Left lung (tissue), 1 donor: Measurements from ENCODE around the genes NHERF2, PKD1, PGP, CCNF and CEMP1.

DNA sequence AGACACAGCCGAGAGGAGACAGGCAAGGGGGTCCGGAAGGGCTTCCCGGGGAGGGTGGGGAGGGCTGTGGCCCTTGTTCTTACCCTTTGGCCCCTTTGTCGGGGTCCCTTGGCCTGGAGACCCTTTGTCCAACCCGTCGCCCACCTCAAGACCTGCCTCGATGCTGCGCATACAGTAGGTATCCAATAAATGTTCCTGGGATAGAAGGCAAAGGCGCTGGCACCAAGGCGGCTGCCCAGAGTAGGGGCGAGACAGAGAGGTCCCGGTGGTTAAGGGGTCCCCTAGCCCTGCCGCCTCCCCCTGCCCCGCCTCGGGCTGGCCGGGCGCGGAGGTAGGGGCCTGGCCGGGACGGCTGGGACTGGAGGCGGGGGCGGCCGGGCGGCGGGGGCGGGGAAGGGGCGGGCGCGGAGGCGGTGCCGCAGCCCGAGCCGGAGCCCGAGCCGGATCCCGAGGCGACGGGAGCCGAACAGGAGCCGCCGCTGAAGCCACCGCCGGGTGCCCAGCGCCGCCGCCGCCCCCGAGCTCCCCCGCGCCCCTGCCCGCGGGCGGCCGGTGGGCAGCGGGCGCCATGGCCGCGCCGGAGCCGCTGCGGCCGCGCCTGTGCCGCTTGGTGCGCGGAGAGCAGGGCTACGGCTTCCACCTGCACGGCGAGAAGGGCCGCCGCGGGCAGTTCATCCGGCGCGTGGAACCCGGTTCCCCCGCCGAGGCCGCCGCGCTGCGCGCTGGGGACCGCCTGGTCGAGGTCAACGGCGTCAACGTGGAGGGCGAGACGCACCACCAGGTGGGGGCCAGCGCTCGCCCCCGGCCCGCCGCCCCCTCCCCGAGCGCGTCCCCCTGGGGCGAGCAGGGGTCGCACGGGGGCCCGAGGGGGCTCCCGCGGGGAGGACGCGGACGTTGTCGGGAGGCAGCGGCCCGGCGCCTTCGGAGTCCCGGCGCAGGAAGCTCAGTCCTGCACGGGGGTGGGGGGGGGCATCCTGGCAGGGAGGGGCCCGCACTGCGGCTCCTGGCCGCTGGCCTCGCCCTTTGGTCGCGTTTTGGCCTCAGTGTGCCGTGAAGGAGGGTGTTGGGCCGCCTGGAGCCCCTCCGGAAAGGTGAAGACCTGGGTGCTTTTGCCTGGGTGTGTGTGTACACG, at the start of gene NHERF2:
NHERF2 (plus strand) TSS at position 465 of the 1,132 bp plus-strand sequence.
- PRO-cap: bidirectional peak, plus-strand start at position 472 of the sequence, minus-strand start at position 360 of the sequence; bidirectional peak, plus-strand start at position 749 of the sequence, minus-strand start at position 698 of the sequence

- PRO-cap: no peak
Measured at GRCh38 chr16:2028644-2029842, 2.3 kb downstream of the NHERF2 start.

- PRO-cap: bidirectional peak, plus-strand start at chr16:2091433, minus-strand start at chr16:2091093
Measured at GRCh38 chr16:2090626-2091293, 43.0 kb downstream of the TSC2 start.

- PRO-cap: no peak
Measured at GRCh38 chr16:2121770-2122312, 13.9 kb downstream of the PKD1 start.

GRCh38 chr16:2124148-2124583, 11.5 kb downstream of the PKD1 start:
- PRO-cap: no peak

DNA sequence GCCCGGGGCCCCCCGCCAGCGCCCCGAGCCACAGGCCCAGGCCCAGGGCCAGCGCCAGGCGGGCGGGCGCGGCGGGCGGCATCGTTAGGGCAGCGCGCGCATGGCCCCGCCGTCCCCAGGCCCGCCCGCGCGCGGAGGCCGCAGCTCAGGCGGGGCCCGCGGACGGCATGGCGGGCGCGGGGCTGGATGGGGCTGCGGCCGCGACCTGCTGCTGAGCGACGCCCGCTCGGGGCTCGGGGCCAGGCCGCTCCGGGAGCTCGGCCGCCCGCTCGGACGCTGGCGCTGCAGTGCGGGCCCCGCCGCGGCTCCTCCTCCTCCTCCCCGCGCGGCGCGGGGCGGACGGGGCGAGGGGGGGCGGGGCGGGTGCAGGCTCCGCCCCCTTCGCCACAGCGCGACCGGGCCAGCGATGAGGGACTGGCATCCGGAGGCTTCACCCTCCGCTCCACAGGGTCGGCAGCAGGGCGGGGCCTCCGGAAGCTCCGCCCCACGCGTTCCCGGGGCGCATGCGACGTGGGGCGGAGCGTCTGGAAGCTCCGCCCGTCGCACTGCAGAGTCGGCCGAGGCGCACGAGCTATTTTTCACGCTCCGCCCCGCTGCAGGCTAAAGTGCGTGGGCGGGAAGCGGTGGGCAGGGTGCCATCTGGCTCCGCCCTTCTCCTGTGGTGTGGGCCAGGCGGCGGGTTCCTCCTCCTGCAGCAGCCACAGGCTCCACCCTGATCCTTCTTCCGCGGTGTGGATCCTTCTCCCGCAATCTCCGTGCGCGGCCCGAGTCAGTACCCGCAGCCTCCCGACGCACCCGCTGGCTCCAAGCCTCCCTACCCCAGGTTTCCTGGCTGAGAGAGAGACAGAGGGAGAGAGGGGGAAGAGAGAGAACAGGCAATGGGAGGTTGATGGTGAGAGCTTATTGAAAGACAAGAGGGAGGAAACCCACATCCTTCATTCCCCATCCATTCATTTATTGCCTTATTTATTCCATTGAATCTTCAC, at the start of gene PKD1:
PKD1 (minus strand) TSS at position 291 of the 986 bp plus-strand sequence.
- PRO-cap: unidirectional peak, minus-strand start at position 308 of the sequence; unidirectional peak, plus-strand start at position 722 of the sequence

DNA sequence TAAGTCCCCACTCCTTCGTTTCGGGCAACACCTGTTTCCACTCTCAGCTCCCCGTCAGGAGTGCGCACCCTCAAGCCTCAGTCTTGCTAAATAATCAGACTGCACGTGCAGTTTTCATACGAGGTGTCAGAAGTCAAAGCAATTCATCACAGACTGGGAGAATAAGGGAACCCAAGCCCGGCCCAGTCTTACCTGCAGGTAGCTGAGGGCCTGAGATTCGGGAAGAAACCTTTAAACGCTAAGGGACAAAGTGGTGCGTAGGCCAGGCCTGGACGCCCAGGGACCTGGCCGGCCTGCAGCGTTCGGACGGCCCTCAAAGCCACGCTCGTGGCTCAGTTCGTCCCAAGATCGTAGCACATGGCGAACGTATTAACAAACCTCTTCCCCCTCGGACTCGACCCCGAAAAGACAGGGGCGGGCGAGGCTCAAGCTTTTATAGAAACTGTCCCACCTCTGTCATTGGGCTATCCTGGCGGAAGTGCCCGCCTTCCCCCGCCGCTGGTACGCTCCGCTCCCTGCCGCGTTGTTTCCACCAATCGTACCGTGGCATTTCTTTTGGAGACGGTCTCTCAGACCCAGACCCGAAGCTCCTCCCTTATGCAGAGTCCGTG, 526 bp upstream of the TRAF7 start:
- PRO-cap: unidirectional peak, minus-strand start at position 152 of the sequence; unidirectional peak, minus-strand start at position 408 of the sequence

GRCh38 chr16:2169695-2170941, 14.5 kb downstream of the TRAF7 start:
- PRO-cap: bidirectional peak, plus-strand start at chr16:2170353, minus-strand start at chr16:2170231

DNA sequence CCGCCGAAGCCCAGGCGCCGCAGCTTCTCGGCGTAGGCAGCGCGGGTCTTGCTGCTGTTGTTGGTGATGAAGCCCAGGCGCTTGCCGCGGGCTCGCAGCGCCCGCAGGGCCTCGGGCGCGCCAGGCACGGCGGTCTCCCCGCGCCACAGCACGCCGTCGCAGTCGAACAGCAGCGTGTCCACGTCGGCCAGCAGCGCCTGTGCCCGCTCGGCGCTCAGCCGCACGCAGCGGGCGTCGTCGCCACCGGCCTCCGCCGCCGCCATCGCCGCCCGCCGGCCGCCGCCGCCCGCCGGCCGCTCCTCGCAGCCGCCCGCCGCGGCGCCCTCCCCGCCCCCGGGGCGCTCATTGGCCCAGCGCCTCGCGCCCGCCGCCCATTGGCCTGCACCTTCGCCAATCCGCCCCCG, at the start of gene PGP:
PGP (minus strand) TSS at position 326 of the 404 bp plus-strand sequence.
- PRO-cap: bidirectional peak, plus-strand start outside the sequence, minus-strand start at position 274 of the sequence

DNA sequence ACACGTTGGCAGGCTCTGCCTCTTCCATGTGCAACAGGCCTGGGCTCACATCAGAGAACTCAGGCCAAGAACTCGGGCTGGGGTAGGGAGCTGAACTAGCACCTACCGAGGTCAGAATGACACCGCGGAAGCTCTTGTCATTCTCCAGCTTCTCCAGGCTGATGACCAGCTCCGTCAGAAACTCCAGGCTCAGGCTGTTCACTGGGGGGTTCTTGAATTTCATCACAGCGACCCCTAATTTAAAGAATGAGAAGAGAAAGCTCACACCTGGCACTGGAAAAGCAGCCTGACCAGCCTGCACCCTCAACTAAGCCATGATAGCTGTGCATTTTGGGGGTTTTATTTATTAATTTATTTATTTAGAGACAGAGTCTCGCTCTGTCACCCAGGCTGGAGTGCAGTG, 4.6 kb downstream of the ECI1 start:
- PRO-cap: no peak

- PRO-cap: unidirectional peak, plus-strand start at chr16:2428550; unidirectional peak, minus-strand start at chr16:2428983; bidirectional peak, plus-strand start at chr16:2429464, minus-strand start at chr16:2429045
Measured at GRCh38 chr16:2428034-2429298, 781 bp upstream of the CCNF start.

DNA sequence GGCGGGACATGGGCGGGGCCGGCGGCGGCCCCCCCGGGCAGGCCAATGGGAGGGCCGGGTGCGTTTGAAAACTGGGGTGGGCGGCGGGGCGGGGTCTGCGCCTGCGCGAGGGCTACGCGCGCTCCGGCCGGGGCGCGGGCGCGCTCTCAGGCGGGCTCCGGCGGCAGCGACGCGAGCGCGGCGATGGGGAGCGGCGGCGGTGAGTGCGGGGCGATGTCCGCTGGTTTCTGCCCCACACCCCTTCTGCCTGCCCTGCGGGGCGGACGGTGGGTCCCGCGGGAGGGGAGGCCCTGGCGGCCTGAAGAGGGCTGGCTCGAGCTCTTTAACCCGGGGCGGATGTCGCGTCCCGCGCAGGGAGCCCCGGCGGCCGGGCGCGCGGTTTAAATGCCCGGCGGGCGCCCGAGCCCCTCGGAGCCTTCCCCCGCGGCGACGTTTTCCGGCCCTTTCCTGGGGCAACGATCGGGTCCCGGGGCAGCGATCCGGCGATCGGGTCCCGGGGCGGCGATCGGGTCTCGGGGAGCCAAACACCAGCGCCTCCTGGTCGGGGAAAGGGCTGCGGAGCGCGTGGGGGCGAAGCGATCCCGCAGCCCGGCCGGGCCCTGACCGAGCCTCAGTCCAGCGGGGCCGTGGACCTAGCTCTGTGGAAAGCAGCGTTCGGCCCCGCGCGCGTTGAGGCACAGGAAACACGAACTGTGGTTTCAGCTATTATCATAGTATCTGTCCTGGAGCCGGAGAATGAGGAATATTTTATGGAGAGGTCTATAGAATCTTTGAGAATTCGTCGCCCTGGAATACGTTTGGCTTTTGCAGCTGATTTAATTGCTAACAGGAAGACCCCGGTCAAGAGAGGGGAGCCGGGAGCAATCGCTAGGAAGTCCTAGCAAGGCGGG, at the start of gene CCNF:
CCNF (plus strand) TSS at position 149 of the 890 bp plus-strand sequence.
- PRO-cap: bidirectional peak, plus-strand start at position 166 of the sequence, minus-strand start outside the sequence

- PRO-cap: no peak
Measured at GRCh38 chr16:2436984-2437433, 7.8 kb downstream of the CCNF start.

DNA sequence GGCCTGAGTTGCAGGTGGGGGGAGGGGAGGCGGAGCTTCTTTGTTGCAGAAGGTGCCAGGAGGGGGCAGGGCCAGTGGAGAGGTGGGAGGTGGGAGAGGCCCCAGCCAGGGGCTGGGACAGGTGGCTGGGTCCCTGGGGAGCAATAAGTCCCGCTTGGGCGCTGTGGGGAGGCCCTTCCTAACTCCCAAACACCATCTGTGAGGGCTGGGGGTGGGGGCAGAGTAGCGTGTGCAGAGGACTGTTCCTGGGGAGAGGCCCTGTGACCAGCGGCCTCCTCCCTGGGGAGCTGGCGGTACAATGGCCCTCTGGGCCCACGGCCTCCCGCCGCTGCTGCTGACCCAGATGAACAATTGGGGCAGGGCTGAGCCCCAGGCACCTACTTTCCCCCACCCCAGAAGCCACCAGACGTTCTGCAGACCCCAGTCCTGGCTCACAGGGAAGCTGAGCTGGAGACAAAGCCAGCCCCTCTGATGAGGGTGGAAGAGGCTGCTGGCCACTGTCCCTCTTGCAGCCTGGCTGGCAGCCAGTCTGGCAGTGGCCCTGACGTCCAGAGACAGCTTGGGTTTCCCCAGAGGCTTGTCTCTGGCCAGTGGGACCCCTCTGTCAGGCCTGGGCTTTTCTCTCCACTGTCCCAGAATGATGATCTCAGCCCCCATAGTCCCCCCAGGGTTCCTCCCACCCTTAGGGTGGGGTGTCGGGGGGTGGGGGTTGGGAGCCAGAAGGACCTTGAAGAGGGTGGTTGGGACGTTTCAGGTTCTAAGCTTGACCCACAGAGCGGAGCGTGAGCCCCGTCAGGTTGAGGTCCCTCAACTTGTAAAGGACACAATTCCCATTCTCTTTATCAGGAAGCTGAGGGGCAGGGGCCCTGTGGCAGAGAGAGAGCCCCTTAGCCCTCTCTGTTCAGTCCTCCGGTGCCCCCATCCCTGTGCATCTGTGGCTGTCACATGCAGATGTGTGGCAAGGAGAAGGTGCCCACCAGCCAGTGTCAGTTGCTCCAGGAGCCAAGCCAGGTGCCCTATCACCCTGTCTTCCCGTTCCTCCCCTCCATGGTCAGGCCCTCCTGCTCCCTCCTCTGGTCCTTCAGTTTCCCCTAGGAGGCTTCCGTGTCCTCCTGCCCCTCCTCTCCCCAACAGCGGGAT, 1.9 kb upstream of the NTN3 start:
- PRO-cap: no peak

DNA sequence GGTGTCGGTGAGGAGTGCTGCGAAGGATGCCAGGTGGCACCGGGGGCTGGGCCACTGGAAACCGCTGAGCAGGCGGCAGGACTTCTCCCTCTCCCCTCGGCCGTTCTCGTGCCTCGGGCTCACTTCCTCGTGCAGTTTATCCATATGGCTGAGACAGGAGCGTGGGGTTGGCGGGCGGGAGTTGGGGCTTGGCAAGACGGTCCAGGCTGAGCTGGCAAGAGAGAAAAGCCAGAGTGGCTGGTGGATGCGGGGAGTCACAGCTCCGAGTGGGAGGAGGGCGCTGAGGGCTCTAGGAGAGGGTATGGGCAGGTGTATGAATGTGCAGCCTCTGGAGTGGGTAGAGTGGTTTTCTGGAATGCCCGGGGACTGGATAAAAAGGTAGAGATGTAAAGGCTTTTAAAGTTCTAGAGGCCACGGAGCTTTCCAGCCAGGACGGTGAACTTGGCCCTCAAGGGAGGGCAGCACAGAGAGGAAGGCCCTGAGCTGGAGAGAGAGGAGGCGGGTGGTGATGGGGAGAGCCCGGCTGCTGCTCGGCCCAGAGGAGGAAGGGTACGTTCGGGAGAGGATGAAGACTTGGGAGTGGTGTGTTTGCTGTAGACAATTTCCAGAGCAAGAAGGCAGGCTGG, 8.4 kb downstream of the TBC1D24 start:
- PRO-cap: bidirectional peak, plus-strand start at position 399 of the sequence, minus-strand start at position 110 of the sequence

DNA sequence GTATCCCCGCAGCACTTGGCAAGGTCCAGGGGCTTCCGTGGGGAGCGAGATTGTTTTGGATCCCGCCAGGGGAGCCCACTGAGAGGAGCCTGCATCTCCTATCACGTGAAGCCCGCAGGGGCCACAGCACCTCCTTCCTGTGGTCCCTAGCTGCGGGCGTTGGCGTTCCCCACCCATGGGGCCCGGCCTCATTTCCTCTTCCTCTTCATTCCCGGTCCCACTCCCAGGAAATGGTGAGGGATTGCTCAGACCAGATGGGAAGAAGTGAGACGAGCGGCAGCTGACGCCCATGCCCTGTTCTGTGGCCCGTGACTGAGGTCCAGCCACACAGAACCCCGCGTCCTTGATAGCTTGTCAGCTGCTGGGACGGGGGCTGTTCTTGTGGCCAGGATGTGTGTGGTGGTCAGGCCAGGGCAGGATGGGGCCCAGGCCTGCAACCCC, 11.2 kb downstream of the TBC1D24 start:
- PRO-cap: no peak

- PRO-cap: no peak
Measured at GRCh38 chr16:2523747-2524956, 4.0 kb downstream of the AMDHD2 start.

GRCh38 chr16:2530998-2531595, at the start of gene CEMP1:
CEMP1 (minus strand) TSS chr16:2531408.
- PRO-cap: no peak

GRCh38 chr16:2535414-2536032, 2.3 kb upstream of the PDPK1 start:
- PRO-cap: bidirectional peak, plus-strand start at chr16:2535733, minus-strand start at chr16:2535679

DNA sequence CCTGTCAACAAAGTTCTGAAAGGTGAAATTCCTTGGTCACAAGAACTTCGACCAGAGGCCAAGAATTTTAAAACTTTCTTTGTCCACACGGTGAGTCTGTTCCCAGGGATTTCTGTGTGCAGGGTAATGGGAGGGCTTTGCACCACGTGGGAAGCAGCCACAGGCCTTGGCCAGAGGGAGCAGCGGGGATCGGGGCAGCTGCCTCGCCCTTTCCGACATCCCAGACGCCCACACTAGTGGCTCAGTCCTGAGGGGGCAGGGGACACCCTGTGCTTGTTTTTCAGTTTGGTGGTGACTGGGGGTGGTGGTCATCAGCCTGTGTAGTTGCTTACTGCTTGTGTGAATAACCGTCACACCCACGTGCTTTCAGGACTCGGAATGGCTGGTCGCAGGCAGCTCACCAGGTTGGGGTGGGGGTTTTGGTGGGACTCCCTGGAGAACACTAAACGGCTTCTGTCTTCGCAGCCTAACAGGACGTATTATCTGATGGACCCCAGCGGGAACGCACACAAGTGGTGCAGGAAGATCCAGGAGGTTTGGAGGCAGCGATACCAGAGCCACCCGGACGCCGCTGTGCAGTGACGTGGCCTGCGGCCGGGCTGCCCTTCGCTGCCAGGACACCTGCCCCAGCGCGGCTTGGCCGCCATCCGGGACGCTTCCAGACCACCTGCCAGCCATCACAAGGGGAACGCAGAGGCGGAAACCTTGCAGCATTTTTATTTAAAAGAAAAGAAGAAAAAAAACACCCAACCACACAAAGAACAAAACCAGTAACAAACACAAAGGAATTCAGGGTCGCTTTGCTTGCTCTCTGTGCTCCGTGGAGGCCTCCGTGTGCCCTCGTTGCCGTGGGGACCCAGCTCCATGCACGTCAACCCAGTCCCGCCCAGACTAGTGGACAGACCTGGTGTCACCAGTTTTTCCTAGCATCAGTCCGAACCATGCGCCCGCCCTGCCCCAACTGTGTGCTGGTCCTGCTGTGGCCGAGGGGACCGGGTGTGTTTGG, 59.7 kb downstream of the PDPK1 start:
- PRO-cap: no peak